Metanephros (tissue), 2 donors: ENCODE measurements around the gene KCNE3.

GRCh38 chr11:74465318-74465952, 1.9 kb downstream of the KCNE3 start:
- RAMPAGE, long total RNA, result no peak

GRCh38 chr11:74467391-74468546, at the start of gene KCNE3:
Gene KCNE3 (minus strand): TSS chr11:74467549.
- RAMPAGE, long total RNA, result no peak

DNA sequence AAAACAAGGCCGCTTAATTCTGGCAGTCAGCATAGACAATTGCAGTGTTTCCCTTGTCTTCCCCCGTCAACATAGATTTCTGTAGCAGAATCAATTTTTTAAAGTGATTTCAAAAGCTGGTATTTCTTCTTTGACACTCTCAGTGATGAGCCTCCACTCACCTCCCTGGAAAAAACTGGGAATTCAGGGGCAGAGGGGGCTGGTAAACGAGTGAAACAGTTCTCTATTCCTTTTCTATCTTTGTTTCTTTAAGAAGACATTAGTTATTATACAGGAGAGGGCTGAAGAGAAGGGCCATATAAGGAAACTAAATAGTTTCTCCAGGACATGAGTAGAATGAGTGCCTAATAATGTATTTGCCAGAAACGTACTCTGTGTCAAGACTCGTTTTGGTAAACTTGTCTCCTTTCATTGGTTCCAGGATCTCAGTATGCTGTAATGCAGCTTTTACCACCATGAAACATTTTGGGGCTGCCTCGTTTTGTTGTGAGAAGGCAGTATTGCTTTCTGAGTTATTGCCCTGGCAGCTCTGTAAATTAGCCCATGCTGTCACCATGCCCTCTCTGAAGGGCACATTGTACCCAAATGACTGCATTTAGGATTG, 51.6 kb downstream of the POLD3 start:
- RAMPAGE, long total RNA, result no peak

- RAMPAGE, long total RNA, result no peak
These were observed 6.8 kb downstream of the RNF169 start for GRCh38 chr11:74755416-74755887.

- RAMPAGE, long total RNA, result no peak
These were observed 87.1 kb downstream of the RNF169 start for GRCh38 chr11:74835348-74836568.

DNA sequence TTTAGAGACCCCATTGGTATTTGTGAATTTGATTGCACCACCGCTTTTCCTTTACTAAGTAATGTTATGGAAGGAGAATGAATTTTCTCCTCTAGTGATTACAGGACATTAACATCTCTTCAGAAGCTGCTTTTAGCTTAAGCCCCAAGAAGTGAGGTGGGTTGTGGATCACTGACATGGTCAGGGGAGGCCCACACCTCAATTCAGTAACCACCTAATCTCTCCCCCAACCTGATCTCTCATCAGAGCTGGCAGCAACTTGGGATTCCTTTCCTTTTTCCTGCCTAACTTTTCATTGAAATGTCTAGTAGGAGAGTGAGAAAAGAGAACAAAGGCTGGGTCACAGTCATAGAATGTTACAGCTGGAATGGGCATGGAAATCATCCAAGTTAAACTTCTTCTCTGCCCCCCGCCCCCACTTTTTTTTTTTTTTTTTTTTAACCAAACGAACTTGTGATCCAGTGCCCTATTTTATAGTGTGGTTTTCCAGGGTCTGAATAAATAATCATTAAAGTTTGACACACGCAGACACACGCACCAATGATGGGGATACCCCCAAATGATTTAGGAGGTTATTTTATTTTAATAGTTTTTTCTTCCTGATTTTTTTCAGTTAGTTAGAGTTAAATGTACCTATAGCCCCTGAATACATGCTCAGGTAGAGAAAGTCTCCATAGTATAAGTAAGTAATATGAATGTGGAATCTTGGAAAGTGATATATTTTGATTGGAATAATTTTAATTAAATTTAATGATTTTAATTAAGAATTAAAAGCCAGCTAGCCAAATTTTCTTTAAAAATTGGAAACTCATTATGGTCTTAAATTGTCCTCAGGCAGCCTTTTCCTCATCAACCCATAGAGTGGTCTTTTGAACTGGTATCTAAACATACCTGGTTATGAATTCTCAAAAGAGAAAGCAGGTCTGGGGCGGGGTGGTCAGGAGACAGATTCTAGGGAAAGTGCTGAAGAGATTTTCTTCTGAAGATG, 92.0 kb downstream of the RNF169 start:
- RAMPAGE, long total RNA, result no peak

DNA sequence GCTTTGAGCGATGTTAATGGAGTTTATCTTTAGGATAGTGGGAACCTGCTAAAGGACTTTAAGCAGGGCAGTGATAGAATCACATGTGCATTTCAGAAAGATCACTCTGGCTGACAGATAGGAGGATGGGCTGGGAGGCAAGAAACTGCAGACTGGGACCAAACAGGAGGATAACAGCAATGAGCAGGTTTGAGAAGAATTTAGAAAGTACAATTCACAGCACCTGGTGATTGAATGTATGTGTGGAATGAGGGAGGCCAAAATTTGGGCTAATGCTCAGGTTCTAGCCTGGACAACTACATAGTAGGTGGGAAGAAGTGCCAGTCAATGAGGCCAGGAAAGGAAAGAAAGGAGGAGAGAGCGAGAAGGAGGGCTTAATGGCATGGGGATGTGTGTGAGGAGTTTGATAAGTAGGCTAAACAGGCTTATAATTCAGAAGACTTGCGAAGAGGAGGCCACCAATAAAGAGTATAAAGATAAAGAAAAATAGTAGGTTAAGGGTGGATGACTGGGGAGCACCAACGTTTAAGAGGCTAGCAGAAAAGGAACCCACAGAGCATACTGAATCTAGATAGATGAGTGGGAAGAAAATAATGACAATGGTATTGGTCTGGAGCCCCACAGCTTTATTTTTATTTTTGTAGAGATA, 38.1 kb downstream of the XRRA1 start:
- RAMPAGE, long total RNA, result no peak

DNA sequence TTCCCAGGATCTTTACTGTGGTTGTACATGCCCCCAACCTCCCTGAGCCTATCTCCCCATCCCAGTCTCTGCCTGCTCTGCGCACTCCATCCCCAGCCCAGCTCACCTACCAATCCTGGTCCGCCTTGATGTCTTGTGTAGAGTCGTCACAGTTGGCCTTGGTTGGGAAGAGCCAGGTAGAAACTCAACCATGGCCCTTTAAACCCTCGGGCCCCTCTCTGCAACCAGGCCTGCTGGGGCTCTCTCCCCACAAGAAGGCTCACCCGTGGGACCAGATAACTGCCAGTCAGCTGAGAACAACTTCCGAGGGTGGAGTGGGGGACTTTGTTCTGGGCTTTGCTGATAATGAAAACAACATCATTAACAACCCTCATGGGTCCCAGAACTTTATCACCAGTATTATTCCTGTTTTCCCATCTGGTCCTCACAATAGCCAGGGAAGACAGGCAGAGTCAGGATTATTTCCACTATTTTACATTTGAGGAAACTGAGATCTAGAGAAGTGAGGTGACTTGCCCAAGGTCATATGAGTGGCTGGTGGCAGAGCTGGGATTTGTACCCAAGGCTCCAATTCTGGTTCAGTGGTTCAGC, 54.1 kb upstream of the SLCO2B1 start:
- RAMPAGE, long total RNA, result no peak

GRCh38 chr11:75202007-75202746, 38.4 kb upstream of the TPBGL start:
- RAMPAGE, long total RNA, result no peak

GRCh38 chr11:75240899-75242203, 777 bp downstream of the TPBGL start:
- RAMPAGE, long total RNA, result no peak

DNA sequence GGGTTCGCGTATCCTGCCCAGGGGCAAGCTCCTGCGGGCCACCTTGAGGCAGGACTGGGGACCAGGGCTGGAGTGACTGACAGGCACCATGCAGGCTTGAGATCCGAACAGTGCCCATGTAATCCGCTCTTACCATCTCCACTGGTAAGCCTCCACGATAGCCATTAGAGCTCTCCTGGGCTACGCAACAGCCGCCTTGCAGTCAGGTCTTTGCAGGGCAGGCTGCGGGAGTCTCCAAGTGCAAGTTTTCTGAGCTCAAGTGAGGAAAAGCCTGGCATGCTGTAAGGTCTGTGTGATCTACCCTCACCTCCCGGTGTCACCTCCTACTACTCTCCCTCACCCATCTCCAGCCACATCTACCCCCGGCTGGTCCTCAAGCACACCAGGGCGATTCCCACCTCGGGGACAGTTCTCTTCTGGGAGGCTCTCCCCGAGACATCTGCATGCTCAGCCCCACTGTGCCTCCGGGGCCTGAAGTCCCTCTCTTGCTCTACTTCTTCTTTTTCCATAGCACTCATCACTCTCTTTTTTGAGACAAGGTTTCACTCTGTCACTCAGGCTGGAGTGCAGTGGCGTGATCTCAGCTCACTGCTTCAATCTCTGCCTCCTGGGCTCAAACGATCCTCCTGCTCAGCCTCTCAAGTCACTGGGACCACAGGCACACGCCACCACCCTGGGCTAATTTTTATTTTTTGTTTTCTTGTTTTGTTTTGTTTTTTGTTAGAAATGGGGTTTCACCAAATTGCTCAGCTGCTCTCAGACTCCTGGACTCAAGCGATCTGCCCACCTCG, 49.7 kb downstream of the TPBGL start:
- RAMPAGE, long total RNA, result no peak

DNA sequence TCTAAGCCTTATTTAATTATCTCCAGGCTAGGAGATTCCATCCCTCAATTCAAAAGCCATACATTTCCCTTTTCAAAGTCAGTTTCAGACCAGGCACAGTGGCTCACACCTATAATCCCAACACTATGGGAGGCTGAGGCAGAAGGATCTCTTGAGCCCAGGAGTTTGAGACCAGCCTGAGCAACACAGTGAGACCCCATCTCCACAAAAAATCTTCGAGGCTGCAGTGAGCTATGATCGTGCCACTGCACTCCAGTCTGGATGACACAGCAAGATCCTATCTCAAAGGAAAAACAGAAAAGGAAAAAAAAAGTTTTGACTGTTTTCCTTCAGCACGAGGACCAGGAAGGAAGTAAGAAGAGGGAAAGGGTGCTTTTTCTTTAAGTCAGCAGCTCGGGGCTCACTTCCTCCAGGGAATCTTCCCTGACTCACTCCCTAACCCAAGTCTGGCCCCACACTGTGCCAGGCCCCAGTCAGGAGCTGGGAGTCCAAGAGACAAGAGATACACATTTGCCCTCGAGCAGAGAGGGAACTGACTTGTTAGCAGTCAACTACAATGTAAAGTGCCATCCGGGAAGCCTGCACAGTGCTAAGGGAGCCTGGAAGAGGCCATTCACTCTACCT, 14.3 kb downstream of the ARRB1 start:
- RAMPAGE, long total RNA, result no peak

DNA sequence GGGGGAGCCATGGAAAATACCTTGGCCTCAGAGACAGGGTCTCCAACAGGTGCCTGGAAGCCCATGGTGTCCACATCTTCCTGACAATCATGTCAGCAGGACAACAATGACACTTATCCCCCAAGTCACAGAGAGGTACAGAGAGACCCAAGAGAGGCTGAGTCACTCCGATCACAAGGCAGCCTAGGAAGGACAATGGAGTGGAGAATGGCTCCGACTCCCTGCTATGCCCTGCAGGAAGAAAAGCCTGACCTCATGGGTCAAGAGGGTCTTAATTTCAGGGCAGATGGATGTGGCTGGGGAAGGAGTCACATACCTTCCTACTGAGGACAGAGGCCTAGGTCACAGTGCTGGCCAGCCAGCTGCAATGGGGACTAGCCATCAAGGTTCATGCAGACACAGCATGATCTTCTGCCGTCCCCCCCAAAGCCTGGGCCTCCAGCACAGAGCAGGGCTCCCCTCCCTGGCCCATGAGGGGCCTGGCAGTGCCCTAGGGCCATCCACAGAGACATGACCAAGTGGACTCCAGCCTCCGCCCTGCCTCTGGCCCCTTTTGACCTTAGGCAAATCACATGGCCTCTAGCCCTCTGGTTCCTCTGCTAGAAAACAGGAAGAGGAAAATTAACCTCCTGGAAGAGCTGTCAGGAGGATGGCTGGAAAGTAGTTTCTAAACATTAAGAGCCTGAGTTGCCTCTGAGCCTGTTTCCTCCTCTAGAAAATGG, 1.9 kb downstream of the ARRB1 start:
- RAMPAGE, long total RNA, result no peak

- RAMPAGE, long total RNA, result no peak
These were observed 521 bp downstream of the SERPINH1 start for GRCh38 chr11:75562422-75563126.

- RAMPAGE, long total RNA, result no peak
These were observed 1.5 kb downstream of the MOGAT2 start for GRCh38 chr11:75719108-75719532.

DNA sequence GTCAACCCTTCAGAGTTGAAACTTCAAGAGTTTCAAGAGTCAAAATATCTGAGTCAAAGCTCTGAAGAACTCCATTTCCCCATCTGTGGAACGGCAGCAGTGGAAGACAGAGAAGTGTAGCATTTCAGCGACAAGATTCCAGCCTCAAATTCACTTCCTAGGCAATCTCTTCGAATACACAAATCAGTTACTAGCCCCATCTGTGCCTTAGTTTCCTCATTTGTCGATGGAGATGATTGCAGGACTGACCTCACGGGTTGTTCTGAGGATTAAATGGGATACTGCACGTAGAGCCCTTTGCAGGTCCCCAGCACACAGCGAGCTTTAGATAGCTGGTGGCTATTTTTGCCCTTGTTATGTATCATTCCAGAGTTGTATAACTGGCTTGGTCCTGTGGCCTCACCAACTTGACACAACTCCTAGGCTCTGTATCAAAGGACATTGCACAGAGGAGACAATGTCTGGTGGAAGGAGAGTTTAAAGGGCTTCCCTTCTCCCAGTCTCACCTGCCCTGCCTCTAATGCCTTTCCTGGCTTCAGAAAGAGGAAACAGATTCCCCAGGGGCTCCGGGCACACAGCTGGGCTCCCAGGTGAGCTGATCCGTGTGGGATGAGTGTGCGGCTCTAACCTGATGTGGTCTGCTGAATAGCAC, 22.8 kb upstream of the DGAT2 start:
- RAMPAGE, long total RNA, result no peak

- RAMPAGE, long total RNA, result no peak
These were observed 8.9 kb downstream of the DGAT2 start for GRCh38 chr11:75777339-75778102.

GRCh38 chr11:76151141-76151501, 55.2 kb downstream of the WNT11 start:
- RAMPAGE, long total RNA, result no peak

GRCh38 chr11:76185365-76185807, 20.9 kb downstream of the WNT11 start:
- RAMPAGE, long total RNA, result no peak

GRCh38 chr11:76591927-76592427, 78.6 kb downstream of the LRRC32 start:
- RAMPAGE, long total RNA, result no peak